Measurements from ENCODE around the gene POLR1E.

DNA sequence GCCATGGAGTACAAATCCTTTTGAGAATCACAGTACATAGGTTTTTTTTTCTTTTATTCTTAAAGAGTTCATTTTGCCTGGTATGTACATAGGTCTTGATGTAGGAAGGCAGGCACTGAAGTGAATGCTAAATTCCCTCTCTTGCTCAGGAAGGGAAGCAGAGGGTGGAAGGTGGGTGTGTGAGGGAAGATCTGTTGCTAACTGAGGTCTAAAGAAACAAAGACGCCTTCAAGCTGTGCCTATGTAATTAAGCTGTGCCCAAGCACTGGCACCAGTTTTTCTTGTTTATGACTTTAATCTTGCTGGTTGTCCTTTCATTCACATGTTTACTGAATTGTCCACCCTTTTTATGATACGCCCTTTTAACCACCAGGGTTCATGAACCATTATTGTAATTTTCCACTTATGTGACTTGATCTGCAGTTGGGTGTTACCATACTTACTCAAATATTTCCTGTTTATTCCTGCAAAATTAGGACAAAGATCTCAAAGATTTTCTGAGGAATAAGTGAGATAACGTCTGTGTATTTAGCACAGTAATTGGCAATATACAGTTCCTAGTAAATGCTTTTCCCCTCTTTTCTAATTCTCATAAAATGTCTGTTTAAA is 38.4 kb upstream of the GNE start:
- PRO-cap: no peak

DNA sequence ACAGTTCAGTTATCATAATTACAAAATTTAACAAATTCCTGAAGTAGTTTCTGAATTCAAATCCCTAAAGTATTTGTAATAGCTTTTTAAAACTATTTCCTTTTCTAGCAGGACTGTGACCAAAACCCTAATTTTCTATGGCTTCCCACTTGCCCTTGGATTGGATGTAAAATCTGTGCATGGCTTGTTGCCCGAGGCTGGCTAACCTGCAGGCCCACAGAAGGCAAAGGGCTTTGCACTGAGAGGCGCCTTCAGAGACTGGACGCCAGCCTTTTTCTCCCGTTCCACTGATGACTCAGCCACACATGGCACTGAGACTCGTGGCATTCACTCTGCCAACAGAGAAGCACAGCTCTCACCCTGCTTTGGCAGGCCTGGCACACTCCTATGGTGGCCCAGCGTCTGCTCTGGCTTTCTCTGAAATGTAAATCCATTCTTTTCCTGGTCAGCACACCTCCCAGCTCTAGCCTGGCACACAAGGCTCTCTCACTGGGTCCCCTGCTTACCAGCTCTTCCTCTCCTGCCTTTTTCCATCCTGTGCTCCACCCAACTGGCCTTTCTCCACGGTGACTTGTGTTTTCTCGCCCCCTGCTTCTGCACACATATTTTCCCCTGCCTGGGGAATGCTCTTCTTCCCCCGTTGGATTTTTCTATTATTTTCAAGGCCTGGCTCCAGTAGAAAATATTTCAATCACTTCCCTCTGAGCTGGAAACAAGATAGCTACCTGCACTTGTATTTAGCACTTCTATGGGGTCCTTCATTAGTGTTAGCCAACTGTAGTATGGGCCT is 5.9 kb upstream of the MELK start:
- PRO-cap: no peak

DNA sequence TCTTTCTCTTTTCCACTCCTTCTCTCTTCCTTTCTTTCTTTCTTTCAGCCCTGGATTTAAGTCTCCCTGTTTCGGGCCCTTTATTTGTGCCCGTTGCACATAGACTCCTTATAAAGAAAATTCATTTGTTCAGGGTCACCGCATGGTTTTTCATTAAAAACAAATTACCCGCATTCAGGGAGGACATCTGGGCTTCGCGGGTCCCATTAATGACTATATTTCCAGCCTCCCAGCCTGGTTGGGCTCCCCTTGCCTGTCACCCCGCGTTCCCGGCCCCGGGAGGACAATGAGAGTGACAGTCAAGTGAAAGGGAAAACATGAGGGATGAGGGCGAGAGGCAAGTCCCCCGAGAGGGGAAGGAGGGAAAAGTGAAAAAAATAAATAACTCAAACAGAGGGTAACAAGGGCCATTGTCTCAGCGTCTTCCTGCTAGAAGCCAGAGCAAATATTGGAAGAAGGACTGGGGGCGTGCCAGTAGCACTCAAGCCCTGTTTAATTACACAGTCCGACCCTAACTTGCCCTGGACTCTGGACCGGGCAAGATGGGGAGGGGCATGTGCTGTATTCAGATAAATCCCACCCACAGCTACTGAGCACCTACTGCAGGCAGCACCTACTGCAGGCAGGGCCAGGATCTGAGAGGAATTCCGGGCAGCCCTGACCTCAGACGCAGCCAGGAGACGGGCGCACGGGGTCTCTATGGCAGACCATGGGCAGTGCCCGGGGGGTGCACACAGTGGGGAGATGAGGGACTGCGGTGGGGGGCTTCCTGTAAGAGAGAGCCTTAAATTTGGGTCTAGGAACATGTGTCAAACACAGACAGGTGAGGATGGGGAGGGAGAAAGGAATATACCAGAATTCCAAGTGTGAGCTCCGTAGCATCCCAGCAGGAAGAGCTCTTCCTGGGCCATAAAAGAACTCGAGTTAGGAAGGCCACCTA is 166.1 kb downstream of the PAX5 start:
- PRO-cap: no peak

DNA sequence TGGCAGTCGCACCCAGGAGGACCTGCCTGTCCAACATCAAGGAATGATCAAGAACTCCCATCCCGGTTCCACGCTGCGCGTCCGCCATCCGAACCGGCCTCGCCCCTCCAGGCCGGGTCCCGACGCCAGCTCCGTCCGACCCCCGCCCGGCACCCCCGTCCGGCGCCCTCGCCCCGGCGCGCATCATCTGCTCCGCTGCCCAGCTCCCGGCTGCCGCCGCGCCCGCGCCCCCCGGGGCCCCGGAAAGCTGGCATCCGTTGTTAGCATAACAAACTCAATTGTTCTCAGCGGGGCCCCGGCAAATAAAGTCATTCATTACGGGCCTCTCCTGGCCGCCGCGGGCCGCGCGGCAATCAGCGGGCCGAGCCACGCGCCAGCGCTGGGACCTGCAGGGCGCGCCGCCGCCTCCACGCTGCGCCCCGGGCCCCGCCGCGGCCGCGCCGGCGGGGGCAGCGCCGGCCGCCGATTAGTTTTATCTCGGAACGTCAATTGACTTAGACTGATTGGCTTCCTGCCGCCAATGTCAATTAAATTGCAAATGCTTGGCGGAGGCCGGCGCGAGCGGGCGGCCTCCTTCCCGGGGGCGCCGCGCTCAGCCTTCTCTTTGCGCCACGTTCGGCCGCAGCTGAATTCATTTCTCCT is 48.0 kb downstream of the PAX5 start:
- PRO-cap: no peak

DNA sequence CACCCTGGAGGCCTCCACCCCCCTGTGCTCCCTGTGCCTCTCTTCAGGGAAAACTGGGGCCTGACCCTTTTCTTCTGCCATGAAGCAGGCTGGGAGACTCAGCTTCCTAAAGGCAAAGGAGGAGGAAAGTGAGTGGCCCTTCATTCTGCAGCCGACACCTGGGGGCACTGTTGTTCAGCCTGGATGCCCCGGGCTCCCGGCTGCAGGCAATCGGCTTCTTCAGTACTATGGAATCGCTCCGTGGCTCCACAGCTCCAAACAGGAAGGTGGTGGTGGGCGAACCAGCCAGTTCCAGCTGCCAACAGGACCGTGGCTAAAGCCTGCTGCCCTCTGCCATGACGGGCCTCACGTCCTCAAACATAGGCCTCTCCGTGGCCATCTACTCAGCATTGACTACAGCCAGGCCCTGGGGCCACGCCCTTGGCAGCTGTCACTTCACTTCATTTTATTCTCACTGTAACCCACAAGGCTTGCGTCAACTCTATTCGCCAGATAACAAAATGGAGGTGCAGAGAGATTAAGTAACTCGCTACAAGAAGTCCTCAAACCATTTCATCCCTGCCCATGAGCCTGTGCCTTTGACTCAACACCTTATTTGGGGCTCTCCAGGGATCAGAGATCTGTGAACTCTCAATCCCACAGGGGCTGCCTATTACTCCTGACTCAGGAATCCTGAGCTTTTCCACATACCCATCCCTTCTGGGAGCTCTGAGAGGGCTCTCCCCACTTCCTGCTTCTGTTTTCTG is 38.0 kb downstream of the PAX5 start:
- PRO-cap: no peak

DNA sequence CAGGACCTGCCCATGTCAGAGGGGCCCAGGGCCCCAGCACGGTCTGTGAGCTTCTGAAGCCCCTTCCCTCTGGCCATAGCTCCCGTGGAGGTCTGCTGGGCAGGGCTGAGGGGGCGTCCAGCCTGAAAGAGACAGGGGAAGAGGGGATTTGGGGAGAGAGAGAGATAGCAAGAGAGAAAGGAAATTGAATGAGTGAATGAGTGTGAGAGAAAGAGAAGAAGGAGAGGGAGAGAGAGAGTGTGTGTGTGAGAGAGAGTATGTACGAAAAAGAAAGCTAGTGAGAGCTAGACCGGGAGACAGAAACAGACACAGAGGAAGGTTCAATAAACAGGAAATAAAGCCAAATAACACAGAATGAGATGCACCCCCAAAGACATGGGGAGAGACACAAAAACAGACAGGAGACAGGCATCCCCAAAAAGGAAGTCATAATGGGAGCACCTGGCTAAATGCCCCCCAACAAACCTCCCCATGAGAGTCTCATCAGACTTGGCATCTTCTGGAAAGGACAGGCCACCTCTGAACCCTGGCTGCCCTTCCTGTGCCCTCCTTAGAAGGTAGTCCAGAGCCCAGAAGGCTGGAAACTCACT is 37.3 kb downstream of the PAX5 start:
- PRO-cap: no peak

- PRO-cap: no peak
Observed at GRCh38 chr9:37001805-37002465, 32.1 kb downstream of the PAX5 start.

GRCh38 chr9:37036274-37036936 is 2.3 kb upstream of the PAX5 start:
- PRO-cap: no peak

GRCh38 chr9:37149497-37150841 is 29.6 kb downstream of the ZCCHC7 start:
- PRO-cap: no peak

DNA sequence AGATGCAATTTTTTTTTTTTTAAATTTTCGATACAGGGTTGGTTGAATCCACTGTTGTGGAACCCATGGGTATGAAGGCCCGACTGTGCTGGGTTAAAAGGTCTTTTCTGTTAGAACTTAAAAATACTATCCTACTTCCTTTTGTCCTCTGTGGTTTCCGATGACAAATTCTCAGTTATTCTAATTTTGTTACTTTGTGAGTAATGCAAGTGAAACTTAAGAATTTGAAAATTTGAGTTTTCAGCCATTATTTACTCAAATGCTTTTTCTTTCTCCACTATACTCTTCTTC is 67.3 kb downstream of the ZCCHC7 start:
- PRO-cap: no peak

- PRO-cap: no peak
Observed at GRCh38 chr9:37355624-37356034, 66.9 kb upstream of the GRHPR start.

- PRO-cap: no peak
Observed at GRCh38 chr9:37424117-37424510, 1.6 kb downstream of the GRHPR start.

DNA sequence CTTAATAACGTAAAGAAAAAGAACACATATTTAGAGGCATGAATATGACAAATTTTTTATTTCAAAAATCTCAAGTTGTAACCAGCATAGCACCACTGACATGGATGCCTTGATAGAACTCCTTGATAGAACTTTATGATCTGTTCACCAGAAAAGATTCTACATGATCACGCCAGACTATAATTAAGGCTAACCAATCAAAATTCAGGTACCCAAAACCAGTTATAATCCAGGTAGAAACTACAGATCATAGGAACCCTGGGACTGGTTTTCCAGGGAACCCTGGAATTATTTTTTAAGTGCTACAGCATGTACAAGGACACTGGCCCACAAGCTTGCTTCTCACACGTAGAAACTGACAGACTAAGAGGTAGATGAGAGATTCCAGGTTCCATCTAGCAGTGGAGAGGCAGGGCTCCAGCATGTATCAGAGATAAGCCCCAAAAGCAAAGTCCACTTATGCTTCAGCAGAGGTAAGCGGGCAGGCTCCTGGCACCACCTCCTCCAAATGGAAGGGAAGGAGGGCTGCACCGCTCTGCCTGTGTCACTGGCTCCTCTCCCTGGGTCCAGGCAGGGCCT is 15.7 kb downstream of the GRHPR start:
- PRO-cap: no peak

DNA sequence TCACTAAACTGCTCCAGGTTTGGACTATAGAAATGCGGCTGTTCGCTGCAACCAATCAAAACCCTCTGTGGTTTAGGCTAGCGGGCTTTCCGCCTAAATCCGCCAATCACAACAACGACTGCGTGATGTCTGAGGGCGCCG is 344 bp upstream of the ZBTB5 start:
- PRO-cap: no peak

- PRO-cap: no peak
Observed at GRCh38 chr9:37485211-37486332, at the start of gene POLR1E. Gene POLR1E (plus strand): TSS chr9:37485948.

- PRO-cap: no peak
Observed at GRCh38 chr9:37508095-37509070, 22.6 kb downstream of the POLR1E start.

DNA sequence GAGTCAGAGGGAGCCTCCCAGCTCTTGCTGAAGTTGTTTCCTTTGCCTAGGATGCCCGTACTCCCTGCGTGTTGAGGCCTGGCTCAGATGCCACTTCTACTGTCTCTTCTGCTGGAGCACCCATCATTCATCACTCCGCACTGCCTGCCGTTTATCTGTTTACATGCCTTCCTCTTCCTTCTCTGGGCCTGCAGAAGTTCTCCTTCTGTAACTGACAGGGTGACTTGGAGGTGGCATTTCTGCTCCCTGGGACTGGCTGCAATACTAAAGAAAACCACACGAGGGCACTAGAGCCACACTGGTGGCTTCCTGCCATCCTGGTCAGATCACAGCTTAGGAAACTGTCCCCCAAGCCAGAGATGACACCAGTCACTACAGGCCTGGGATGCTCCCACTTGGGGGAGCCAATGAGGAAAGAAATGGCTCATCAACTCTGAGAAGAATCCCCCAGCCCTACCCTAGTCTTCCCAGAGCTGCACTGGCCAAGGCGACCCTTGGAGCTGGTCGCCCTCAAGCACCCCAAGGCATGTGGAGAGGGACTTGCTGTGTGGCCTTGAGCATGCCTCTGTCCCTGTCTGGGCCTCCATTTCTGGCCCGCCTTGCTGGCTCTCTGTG is 9.7 kb upstream of the SLC25A51 start:
- PRO-cap: no peak

DNA sequence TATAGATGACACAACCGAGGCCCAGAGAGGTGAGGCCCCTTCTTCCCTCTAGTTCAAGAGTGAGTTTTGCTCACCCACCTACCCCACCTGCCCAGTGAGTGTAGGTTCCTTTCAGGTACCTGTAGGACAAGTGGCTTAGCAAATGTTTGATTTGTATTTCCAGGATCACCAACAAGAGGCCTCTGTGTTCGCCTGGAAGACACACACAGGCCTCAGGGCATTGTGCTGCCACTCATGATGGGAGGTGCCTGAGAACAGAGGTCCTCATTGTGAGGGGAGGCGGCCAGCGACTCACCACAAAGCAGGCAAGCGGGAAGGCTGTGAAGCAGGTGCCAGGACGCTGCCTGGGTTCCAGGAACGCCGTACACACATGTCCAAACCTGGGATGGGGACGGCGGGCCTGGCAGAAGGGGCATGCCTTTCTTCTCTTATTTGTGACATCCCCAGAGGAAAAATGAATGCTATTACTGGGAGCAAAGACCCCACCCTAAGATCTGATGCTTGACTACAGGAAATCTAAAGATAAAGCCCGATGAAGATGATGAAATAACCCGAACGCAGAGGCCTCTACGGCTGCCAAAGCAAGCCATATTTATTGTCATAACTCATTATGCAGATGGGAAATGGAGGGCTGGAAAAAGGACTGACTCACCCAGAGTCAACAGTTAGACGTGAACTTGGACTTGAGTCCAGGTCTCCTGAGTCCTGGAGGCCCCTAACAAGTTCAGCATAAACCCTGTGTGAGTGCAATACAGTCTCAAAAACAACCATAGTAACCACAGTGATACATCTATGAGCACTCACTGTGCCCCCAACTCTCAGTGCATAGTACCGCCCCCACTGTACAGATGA is 60.3 kb upstream of the SLC25A51 start:
- PRO-cap: no peak

GRCh38 chr9:37984844-37985553 is 81.1 kb upstream of the SLC25A51 start:
- PRO-cap: no peak

DNA sequence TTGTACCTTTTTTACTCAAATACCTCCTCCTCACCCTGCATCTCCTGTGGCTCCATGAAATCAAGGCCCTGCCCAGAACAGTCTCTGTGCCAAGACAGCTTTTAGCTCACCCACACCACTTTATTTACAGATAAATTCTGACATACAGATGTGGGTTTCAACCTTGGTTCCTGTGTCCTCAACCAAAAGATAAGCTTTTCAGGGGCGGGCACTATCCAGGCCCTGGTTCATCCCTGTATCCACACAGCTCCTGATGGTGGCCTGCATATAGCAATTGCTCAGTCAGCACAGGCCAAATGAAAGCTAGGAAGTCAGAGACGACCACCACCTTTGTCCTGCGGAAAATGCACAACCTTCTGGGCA is 8.3 kb downstream of the SHB start:
- PRO-cap: no peak

Data from neutrophil (primary cell).